Peyer's patch (tissue), 4 donors: ENCODE measurements around the gene DAB2IP.

- PRO-cap: no peak
- RAMPAGE, long total RNA, 4 experiments: no peak in any of the 4 experiments
Observed at GRCh38 chr9:121568364-121568724, 68.7 kb upstream of the GGTA1 start.

- PRO-cap: bidirectional peak, plus-strand start at chr9:121651669, minus-strand start at chr9:121651527
- RAMPAGE, long total RNA, 4 experiments: no peak in any of the 4 experiments
Observed at GRCh38 chr9:121651159-121652132, at the start of gene DAB2IP. TSS of gene DAB2IP (plus strand) at chr9:121651634.

DNA sequence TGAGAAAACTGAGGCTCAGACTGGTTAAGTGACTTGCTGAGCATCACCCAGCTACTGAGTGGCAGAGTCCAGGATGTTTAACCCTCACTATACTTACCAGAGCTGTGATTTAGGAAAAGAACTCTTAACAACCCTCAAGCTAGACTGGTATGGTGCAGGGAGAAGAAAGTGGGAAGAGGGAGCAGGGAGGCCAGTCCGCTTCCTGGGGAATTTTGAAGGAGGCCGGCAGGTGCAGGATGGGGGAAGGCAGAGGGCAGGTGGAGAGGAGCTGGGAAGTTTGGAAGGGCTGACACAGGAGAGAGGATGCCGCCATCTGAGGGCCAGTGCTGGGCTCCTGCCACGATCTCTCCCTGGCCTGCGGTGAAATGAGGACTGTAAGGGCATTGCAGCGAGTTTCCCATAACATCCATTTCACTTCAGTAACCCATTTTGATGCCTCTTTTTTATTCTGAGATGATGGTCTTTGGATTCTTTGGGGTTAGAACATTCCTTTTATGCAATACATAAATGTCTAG, 8.9 kb downstream of the DAB2IP start:
- PRO-cap: no peak
- RAMPAGE, long total RNA, 4 experiments: no peak in any of the 4 experiments

DNA sequence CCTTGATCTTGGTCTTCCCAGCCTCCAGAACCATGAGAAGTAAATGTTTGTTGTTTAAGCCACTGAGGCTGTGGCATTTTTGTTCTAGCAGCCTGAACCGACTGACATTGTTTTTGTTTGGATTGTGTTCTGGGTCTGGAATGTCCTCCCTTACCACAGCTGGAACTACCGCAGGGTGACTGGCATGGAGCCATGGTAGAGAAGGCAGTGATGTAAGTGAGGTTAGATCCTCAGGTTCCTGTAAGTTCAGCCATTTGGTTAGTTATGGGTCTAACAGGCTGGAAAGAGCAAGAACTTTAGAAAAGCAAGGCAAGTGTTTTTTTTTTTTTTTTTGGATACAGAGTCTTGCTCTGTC, 209.3 kb downstream of the DAB2IP start:
- PRO-cap: no peak
- RAMPAGE, long total RNA, 4 experiments: no peak in any of the 4 experiments

DNA sequence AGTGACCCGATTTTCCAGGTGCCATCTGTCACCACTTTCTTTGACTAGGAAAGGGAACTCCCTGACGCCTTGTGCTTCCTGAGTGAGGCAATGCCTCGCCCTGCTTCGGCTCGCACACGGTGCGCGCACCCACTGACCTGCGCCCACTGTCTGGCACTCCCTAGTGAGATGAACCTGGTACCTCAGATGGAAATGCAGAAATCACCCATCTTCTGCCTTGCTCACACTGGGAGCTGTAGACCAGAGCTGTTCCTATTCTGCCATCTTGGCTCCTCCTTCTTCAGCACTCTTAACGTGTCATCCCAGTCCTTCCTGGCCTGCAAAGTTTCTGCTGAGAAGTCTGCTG, 12.7 kb upstream of the OR1L8 start:
- PRO-cap: no peak
- RAMPAGE, long total RNA, 4 experiments: no peak in any of the 4 experiments

DNA sequence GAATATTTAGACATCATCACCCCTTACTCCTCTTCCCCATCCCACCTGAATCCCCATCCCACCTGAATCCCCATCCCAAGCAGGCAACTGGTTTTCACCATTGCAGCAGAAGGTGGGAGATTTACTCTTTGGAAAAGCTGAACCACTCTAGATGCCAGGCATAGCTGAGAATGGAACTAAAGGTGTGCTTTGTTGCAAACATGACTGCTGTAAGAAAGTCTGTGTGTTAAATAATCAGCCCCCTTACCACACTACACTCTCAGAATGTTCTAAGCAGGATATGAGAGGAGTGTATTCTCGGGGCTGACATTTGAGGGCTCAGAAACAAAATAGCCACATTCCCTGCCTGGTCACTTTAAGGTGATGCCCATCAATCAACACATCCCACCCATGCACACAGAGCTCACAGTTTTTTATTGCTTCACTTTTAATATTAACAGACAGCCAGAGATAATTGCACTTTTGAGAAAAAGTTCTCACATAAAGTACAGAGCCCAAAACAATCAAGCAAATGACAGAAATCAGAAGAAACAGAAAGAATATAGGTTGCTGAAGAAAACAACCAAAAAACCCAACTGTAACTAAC, 8.5 kb downstream of the GPR21 start:
- PRO-cap: no peak
- RAMPAGE, long total RNA, 4 experiments: no peak in any of the 4 experiments

DNA sequence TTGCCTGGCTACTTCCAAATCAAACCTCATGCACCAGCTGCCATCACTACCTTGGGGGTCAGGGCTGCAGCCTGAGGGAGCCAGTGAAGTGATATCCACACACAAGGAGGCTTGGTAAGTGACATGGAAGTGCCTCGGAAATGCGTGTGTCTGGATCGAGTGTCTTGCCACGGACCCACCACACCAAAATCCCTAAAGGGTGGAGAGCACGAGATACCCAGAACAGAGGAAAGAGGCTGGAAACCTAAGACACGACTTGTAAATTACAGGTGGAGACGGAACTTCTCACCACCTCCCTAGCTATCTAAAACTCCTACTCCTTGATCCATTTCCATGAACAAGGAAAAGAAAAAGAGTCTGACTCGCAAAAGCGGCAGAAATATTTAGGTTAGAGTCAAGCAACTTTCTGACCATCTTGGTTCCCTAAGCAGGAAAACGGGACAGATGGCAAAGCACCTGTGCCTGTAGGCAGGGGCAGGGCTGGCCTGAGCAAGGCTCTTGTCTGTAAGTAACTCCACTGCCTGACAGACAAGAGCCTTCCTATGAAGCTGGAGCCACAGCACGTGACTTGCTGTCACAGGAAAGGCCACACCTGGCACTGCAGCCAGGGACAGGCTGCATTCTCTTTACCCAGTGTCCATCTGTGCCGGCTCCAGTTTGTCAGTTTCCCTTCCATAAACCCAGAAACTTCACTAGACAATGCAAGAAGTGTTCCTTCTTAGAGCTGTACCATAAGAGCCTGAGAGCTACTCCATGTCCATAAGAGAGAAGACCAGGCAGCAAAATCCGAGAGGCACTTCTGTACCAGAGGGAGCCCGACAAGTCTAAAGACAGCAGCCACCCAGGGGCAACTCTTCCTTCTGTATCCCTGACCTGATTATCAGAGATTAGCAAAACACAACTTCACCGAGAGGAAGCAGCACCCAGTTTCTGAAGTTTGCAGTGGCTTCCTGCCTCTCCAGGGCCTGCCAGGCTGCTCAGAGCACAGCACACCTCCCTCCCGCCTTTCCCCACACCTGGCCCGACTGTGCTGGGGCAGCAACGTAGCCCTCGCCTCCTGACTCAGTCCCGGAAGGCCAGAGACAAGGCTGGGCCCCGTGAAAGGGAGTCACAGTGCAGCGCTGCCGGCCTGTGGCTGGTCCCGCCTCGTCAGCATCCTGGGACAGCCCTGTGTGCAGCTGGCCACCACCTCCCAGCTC, 78.0 kb downstream of the GPR21 start:
- PRO-cap: unidirectional peak, minus-strand start at position 516 of the sequence
- RAMPAGE, long total RNA, 4 experiments: no peak in any of the 4 experiments

GRCh38 chr9:123136043-123136748, 102.7 kb downstream of the GPR21 start:
- PRO-cap: no peak
- RAMPAGE, long total RNA, 4 experiments: start-site peak on the minus strand in 1 of 4 experiments, at chr9:123135987-123136564 at its widest, 28 reads per replicate

- PRO-cap: no peak
- RAMPAGE, long total RNA, 4 experiments: no peak in any of the 4 experiments
Observed at GRCh38 chr9:123336269-123336916, 19.6 kb upstream of the CRB2 start.

- PRO-cap: no peak
- RAMPAGE, long total RNA, 4 experiments: no peak in any of the 4 experiments
Observed at GRCh38 chr9:123377260-123377738, 21.3 kb downstream of the CRB2 start.

GRCh38 chr9:123414618-123415039, 58.6 kb downstream of the CRB2 start:
- PRO-cap: no peak
- RAMPAGE, long total RNA, 4 experiments: no peak in any of the 4 experiments

DNA sequence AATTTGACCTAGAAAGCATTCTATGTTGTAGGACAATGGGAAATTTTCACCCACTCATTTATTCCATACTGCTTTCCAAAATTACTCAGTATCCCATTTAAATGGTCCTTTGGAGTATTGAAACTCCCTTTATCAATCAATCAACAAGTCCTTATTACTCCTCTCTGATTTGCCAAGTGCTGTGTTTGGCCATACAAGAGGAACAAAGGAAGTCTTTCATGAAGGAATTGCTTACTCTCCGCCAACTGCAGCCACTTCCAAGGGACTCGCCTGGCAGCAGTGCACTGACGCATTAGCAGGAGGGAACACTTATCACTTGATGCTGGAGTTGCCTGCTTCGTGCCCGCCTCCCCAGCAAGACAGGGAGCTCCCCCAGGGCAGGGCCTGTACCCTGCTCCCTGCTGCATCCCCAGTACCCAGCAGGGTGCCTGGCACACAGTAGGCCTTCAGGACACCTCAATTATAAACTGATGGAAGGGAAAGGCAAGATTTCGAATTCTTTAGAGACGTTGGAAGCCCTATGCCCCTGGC, 97.8 kb downstream of the CRB2 start:
- PRO-cap: unidirectional peak, plus-strand start at position 312 of the sequence
- RAMPAGE, long total RNA, 4 experiments: no peak in any of the 4 experiments

GRCh38 chr9:124008007-124008958, 3.3 kb upstream of the LHX2 start:
- PRO-cap: no peak
- RAMPAGE, long total RNA, 4 experiments: no peak in any of the 4 experiments

- PRO-cap: no peak
- RAMPAGE, long total RNA, 4 experiments: no peak in any of the 4 experiments
Observed at GRCh38 chr9:124256456-124256851, 1.3 kb upstream of the NEK6 start.

GRCh38 chr9:124263588-124264585, 6.1 kb downstream of the NEK6 start:
- PRO-cap: unidirectional peak, plus-strand start at chr9:124264036
- RAMPAGE, long total RNA, 4 experiments: no peak in any of the 4 experiments

GRCh38 chr9:124511991-124512386, 4.8 kb upstream of the NR5A1 start:
- PRO-cap: no peak
- RAMPAGE, long total RNA, 4 experiments: no peak in any of the 4 experiments

GRCh38 chr9:124693507-124694062, 77.5 kb downstream of the NR6A1 start:
- PRO-cap: no peak
- RAMPAGE, long total RNA, 4 experiments: no peak in any of the 4 experiments

DNA sequence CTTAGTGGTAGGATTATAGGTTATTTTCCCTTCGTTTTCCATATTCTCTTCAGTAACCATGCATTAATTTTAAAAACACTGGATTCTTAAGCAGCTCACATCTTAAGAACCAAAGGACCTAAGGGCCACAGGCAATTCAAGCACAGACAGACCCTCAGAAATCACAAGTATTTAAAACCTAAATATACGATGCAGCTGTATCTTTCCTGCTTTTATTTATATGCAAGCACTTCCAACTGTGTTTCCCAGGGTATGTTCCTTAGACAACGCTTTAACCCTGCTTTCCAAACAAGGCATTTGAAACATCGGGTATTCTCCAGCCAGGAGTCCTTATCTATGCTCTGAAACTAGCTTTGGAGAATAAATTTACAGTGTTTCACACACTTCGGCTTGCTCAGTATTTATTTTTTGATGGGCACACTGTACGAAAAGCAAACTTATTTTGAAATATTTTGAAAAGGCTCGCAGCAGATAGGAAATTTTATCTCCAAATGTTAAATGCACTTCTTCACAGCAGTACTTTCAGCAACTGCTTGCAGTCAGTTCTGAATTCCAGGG, 13.5 kb downstream of the NR6A1 start:
- PRO-cap: no peak
- RAMPAGE, long total RNA, 4 experiments: no peak in any of the 4 experiments

DNA sequence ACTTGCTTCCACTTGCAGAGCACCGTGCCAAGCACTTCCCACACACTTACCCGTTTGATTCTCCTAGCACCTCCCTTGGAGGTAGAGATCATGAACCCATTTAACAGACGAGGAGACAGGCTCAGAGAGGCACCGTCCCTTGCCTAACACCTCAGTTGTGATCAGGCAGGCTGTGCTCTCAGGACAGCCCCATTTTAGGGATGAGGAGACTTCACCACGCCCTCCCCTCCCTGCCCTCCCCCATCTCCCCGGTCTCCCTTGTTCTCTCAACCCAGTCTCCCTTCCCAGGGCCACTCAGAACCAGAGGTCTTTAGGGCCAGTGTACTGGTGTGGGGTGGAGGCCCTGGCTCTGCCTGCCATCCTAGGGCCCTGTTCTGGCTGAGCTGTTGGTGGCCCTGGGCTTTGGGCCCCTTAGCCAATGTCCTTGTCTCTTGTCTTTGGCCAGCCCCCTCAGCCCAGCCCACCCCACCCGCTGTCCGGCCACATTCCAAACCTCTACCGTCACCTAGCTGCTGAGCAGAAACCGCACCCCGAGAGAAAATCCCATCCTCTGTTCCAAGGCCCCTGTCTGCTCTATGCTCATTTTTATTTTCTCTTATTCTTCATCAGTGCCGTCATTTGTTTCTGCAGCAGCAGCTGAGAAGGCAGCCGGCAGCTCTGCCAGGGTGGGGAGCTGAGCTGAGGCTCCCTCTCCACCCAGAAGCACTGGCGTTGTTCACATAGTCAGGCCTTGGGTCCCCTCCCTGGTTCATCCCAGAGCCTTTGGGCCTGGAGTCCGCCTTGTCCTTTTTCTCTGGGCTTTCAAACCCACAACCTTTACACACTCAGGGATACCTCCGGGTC, 33.9 kb downstream of the OLFML2A start:
- PRO-cap: no peak
- RAMPAGE, long total RNA, 4 experiments: start-site peak on the plus strand in 1 of 4 experiments, centred at position 404 of the sequence, 5 reads per replicate

- PRO-cap: no peak
- RAMPAGE, long total RNA, 4 experiments: no peak in any of the 4 experiments
Observed at GRCh38 chr9:124857047-124857172, 3.6 kb downstream of the WDR38 start.